GM12891 (cell line): ENCODE measurements around a stretch of chr2.

DNA sequence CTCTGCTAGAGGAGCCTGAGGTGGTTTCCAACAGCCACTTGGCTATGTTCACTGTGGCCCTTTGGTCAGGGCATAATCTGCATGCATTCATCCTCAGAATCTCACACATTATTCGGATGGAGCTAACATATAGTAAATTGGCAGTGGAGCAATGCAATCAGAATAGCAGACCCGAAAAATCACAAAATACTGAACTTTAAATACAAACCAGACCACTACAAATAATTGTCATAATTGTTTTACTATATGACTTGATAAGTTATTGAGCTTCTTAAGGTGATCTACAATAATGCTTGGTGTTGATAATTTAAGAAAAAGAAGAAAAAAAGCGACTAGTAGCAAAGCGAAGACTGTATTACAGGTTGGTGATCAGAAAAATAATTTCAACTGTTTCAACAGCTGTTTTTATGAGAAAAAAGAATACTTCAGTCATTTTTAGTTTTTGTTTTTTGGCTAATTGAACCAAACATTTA, 253.8 kb downstream of the PID1 start:
- RRBS, result no CpG with 5 or more reads among the region's 4 CpGs

GRCh38 chr2:229078138-229078676, 192.9 kb downstream of the PID1 start:
- RRBS, result no CpG with 5 or more reads among the region's 3 CpGs

DNA sequence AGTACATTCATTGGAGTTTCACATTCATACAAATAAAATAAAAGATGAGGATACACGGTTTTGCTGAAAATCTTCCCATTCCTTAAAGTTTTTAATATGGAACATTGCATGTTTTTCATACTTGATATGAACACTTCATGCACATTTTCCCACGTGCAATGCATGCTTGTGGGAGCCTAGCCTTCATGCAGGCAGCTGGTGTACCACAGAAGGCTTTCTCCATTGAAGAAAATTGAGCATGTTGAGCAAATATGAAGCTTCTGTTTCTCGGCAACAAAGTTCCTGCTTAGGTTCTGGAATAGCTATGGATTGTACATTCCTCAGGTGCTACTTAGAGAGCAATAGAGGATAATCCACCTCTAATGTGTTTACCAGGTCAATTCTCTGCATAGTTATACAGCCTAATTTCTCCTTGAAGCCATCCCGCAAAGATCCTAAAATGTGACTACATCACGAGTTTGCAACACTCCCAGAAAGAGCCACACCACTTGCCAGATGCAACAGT, 145.4 kb downstream of the PID1 start:
- RRBS, result no CpG with 5 or more reads among the region's 5 CpGs

DNA sequence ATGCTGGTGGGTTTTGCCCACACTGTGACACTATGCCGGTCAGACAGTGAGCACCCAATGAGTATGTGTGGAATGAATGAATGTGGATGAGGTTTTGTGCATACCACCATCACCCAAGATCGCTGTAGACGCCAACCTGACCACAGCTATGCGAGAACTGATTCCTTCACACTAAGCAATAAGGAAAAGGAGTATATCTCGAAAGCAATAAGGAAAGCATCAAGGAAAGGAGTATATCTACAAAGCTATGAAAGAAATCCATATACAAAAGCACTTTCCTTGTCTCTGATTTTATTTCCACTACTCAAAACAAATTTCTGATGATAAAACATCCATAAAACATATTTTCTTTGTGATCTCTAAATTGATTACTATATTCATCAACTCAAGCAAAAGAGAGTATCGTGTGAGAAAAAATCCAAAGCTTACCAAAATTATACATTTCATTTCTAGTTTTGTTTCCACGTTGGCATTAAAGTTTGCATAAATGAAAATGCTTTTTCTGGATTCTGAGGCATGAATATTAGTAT, 116.5 kb downstream of the PID1 start:
- RRBS, result no CpG with 5 or more reads among the region's 7 CpGs

DNA sequence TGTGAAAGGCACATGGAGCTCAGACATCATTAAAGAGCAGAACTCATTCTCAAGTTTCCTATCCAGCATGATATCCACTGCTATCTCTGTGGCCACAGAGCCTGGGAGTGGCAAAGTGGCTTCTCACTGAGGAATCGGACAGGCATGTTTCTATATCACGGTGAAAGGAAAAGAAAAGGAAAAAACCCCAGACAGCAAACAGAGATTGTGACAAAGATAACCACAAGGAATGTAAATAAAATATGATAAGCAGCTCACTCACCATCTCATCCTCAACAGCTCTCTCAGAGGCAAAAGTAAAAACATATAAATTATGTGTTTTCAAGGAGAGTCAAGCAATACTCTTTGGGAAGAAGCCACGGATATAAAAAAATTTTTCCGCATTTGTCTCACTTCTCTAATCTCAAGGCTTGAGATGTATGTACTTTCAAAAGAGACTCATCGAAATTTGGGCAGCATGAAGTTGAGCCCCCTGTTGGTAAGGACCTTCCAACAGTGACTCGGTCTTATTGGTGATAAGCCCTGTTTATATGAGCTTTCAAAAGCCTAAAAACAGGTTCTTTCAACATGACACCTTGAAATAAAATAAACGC, 2.3 kb downstream of the PID1 start:
- RRBS, result no CpG with 5 or more reads among the region's 7 CpGs

GRCh38 chr2:229282946-229283317, 11.8 kb upstream of the PID1 start:
- RRBS, result no CpG with 5 or more reads among the region's 1 CpG

DNA sequence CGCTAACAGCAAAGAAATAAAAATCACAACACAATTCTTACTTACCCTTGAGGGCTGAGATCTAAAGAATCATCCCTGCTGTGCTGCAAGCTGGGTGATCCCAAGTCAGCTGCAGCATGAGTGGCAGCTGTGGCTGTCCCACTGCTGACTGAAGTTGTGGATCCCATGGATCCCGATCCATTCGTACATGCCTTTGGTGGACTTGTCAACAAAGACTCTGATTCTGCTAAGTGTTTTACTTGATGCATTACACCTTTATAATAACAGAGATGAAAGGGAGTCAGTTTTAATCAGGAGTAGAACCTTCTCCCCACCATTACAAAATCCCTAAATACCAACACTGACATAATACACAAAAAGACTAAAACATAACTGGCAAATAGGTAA, 87.8 kb upstream of the DNER start:
- RRBS, result no CpG with 5 or more reads among the region's 3 CpGs

- RRBS, result no CpG with 5 or more reads among the region's 5 CpGs
Measured at GRCh38 chr2:230177525-230177769, 42.3 kb downstream of the SP110 start.

DNA sequence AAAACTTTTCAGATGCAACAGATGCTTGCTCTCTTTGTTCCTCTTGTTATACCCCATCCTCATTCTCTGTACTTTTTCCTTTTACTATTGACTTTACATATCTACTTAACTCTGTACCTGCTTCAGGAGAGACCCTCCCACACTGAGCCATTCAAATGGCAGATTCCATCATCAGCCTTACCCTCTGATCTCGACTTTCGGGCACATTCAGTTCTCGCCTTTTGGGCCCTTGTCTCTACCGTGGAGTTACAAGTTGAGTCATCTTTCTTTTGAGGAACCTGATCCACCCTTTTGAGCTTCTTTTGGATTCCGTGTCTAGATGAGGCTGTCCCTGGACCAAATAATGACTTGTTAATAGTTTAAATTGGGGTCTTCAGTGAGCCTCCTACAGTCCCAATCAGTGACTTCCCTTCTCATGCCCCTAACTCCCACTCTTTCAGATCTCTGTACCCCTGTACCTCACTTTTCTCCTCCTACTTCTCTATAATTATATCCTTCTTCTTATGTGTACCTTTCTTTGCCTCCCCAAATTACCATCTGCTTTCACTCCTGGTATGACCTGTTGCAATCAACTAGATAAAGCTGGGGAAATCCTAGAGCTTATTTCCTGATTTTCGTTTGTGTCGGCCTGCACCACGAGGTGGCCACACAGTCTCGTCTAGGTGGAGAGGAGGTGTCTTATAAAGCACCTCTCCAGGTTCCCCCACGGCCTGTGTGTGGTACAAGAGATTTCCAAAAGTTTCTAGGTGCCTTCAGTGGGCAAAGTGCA, 17.2 kb downstream of the SP110 start:
- RRBS, result no CpG with 5 or more reads among the region's 10 CpGs

- RRBS, result no CpG with 5 or more reads among the region's 1 CpG
Measured at GRCh38 chr2:230205049-230205574, 14.7 kb downstream of the SP110 start.

DNA sequence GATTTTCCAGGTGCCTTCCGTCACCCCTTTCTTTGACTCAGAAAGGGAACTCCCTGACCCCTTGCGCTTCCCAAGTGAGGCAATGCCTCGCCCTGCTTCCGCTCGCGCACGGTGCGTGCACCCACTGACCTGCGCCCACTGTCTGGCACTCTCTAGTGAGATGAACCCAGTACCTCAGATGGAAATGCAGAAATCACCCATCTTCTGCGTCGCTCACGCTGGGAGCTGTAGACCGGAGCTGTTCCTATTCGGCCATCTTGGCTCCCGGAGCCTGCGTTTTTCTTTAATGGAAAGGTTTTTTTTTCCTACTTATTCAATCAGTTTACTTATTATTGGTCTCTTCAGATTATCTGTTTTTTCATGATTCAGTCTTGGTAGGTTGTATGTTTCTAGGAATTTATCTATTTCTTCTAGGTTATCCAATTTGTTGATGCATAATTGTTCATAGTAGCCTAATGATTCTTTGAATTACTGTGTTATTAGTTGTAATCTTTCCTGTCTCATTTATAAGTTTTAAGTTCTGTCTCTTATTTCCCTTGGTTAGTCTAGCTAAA, 15.3 kb downstream of the SP140L start:
- RRBS, result no CpG with 5 or more reads among the region's 16 CpGs

GRCh38 chr2:230412118-230412624, 3.8 kb upstream of the SP100 start:
- RRBS, result no CpG with 5 or more reads among the region's 12 CpGs

DNA sequence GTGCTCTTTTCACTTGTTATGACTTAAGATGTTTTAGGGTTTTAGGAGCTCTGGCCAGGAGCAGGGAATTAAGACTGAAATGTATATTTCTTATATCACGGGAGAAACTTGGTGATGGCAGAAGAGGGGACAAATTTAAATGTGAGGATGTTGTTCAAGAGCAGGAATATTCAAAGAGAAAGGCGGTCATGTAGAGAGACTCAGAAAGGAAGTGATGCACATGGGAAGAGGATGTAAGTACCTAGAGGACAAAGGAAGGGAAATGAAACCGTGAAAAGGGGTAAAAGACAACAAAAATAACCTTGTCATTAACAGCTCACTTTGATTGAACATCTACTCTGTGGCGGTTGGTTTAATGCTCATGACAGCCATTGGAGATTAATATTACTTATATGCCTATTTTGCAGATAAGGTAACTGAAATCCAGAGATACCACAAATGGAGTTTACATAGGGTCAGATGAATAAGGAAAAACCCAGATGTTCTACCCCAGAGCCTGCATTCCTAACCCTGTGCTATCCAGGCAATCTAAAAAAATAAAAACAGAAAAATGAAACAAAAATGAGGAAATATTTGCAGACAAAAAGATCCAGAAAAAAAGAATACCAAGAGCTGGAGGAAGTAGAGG, 32.1 kb downstream of the SP100 start:
- RRBS, result no CpG with 5 or more reads among the region's 4 CpGs

DNA sequence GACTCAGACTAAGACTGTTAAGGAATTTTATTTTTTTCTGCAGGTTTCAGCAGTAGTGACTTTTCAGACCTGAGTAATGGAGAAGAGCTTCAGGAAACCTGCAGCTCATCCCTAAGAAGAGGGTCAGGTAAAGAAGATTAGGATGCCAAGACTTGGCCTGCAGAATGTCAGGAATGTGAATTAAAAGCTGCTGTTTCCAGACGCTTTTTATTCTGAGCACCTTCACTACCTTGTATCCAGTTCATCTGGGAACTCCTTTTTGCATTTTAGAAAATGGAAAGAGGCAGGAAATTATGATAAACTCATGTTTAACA, 53.9 kb downstream of the SP100 start:
- RRBS, result no CpG with 5 or more reads among the region's 1 CpG

DNA sequence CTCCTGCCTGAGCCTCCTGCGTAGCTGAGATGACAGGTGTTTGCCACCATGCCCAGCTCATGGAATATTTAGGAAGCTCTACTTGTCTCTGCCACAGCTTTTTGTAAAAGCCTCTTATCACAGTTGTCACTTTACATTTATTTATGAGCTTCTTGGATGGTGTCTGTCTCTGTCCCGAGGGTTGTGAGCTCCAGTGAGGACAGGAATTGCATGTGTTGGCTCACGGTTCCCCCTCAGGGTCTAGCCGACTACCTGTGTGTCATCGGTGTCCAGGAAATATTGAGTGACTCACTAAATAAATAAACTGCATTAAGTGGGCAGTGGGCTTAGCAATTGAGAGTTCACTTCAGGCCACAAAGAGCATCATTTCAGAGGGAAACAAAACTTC, 27.9 kb upstream of the CAB39 start:
- RRBS, result no CpG with 5 or more reads among the region's 5 CpGs

DNA sequence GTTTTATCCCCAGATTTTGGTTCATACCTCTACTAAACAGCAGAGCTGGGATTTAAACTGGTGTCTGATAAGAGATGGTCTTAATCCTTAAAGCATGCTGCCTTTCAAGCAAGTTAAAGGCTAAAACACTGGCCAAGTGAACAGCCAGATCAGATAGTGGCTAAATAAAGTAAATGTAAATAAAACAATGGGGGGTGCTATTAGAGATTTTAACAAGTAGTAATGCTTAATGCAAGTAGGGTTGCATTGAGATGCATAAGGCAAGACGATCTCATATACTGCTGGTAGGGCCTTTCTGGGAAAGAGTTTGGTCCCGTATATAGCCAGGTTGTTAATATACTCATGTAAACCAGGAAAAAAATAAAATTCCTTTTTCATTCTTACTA, 18.4 kb downstream of the CAB39 start:
- RRBS, result no CpG with 5 or more reads among the region's 2 CpGs

DNA sequence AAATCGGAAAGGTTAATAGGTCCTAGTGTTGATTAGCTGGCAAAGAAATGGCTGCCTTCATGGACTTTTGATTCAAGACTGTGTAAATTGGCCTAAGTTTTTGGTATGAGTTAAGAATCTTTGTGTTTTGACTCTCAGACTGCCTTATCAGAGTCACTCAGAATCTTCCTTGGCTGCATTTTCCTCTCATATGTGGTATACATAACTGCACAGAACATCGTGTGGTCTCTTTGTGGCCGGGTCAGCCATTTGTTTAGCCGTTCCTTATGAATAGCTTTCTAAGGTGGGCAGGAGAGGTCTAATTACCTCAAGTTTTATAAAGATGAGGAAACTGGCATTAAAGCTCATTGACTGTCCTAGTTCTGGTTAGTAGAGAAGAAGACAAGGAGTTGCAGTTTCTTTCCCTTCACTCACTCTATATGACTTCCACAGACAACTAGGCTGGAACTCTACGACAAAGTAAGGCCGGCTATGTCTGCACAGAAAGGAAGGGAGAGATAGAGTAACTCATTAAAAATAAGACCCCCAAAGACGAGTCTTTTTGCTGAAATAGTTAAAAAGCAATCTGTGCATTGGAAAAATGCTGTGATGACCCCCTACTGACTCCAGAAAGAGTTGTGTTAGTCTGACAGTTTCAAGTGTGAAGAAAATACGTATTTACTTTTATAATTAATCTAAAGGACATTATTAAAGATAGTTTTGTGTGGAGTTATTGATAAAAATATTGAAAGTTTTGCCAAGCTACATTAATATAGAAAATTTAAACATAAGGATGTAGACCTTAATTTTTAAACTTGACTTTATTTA, 30.4 kb downstream of the CAB39 start:
- RRBS, result no CpG with 5 or more reads among the region's 8 CpGs

- RRBS, result no CpG with 5 or more reads among the region's 19 CpGs
Measured at GRCh38 chr2:230818211-230819127, 46.3 kb upstream of the ITM2C start.

GRCh38 chr2:230861612-230861961, 3.2 kb upstream of the ITM2C start:
- RRBS, result no CpG with 5 or more reads among the region's 9 CpGs